A375 (cell line): ENCODE results near the genes TMEM191B and PRODH.

DNA sequence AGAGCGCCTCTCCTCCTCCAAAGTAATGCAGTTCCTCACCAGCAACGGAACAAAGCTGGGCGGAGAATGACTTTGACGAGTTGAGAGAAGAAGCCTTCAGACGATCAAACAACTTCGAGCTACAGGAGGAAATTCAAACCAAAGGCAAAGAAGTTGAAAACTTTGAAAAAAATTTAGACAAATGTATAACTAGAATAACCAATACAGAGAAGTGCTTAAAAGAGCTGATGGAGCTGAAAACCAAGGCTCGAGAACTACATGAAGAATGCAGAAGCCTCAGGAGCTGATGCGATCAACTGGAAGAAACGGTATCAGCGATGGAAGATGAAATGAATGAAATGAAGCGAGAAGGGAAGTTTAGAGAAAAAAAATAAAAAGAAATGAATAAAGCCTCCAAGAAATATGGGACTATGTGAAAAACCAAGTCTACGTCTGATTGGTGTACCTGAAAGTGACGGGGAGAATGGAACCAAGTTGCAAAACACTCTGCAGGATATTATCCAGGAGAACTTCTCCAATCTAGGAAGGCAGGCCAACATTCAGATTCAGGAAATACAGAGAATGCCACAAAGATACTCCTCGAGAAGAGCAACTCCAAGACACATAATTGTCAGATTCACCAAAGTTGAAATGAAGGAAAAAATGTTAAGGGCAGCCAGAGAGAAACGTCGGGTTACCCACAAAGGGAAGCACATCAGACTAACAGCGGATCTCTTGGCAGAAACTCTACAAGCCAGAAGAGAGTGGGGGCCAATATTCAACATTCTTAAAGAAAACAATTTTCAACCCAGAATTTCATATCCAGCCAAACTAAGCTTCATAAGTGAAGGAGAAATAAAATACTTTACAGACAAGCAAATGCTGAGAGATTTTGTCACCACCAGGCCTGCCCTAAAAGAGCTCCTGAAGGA is 69.1 kb upstream of the CCT8L2 start:
- RAMPAGE, long total RNA = no peak

GRCh38 chr22:17228632-17229402 is 9.6 kb upstream of the ADA2 start:
- RAMPAGE, long total RNA = no peak

DNA sequence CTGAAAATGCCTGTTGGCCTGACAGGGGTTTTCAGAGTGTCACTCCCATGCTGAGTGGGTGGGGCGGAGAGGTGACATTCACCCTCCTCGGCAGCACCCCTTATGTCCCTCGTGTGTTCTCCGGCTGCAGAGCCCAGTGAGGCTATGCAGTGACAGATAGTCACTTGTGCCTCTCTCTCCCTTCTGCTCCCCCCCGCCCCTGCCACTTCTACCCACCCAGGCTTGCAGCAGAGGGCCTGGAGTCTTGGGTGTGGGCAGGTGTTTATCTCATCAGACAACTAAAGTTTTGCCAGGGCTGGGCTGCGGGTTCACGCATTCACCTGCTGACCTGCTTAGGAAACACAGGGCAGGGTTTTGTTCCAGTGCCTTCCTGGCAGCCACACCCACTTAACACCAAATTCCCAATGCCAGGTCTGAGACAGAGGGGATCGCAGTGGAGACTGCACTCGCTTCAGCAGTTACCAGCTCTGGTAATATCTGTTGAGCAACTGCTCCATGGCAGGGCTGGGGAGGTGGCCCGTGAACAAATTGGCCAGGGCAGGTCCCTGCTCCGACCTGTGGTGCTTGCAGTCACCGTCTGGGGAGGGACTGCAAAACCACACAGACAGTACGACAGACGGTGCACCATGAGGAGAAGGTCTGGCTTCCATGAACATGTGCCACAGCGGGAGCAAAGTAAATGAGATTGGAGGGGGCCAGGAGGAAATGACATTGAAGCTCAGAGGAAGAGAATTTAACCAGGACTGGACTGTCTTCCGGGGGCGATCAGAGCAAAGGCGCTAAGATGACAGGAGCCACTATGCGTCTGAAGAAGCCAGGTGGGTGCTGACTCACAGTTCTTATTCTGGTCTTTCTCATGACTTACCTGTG is 50.6 kb upstream of the ADA2 start:
- RAMPAGE, long total RNA = no peak

DNA sequence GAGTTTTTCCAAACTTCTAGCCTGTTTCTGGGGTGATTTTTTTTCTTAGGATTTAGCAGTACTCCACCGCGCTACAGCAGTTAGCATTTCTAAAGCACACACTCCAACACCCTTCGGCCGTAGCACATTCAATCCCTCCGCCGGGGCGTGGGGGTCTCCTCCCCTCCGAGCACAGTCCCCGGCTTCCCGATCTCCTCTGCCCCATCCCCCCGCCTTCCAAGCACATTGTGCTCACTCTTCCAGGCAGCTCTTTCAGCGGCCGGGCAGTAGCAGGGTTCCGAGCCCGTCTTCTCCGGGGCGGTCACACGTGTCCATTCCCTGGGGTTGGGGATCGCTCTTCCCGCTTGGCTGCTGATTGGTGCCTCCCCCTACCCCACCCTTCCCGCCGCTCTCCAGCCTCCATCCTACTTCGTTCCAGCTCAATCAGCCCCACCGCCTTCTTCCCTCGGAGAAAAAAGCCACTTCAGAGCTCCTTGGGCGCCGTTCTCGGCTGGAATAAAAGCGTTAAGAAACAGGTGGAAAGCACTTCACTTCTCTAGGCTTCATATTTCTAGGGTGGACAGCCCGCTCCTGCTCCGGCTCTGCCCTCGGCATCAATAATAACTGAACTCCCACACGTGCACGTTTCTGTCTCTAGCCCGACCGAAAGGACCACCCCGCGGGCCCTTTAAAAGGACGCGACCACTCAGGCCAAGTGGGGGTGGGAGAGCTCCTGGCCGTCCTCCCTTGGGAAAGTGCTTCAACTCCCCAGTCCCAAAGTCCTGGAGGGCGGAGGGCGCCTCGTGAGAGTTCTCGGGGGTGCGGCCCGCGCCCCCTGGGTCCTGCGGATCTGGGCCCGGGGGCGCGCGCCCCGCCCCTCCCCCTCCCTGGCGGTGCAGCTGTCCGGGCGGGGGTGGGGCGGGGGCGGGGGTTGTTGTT is 539 bp upstream of the CECR2 start:
- RAMPAGE, long total RNA = no peak

DNA sequence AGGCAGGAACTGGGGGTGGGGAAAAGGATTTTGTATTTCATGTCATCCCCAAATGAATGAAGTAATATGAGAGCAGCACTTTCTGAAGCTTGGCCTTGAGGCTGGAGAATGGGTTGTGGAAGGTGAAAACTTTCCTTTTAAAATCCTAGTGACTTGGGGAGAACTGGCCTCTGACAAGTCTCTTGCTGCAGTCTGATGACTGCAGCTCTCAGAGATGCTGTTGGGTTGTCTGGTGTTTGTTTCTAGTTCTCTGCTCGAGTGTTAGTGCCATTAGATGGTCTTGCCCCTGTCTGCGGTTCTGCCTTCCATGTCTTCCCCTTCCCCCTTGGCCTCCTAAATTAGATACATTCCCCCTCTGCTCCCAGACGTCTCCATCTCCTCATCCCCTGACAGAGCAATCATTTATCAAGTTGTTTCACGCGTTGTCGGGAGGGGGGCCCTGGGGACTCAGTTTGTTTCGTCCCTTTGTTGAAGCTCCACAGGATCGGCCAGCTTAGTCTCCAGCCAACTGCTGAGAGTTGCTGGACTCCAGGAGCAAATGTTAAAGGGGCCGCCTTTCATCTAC is 67.7 kb downstream of the CECR2 start:
- RAMPAGE, long total RNA = no peak

DNA sequence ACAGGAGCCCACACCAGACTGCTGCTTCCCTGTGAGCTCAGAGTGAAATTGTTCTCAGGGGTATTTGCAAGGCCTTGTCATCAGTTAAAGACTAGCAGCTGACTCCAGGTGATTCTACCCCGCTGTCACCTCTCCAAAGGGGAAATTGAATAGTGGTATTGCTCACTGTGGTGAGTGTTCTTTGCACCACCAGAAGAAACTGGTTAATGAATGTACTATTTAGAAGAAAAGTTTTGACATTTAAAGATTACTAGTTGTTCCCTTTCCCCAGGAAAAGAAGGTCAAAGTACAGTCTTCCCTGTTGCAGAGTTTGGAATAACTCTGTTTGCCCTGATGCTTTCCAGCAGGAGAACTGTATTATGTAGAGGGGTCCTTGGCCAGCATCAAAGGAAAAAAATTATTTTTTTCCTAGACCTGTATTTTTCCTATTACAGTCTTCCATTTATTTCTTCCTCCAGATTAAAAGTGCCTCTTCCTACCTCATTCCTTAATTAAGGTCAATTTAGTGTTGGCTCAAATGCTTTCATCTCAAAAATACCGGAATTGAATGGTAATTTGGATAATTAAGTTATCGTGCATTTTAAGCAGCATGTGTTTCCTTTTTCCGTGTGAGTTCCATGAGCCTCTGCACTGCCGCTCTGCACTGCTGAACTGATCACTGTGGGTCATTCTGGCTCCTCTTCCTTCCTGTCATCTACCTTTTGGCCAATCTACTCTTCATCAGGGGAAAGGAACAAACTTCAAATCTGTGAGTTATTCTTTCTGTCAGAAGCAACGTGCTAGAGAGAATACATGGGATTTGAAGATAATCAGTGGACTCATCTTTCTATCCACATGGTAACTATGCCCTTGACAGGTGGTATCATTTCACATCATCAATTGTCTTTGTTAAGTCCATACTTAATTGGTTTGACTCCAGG is 41.6 kb downstream of the BID start:
- RAMPAGE, long total RNA = no peak

- RAMPAGE, long total RNA = no peak
Measured at GRCh38 chr22:17779102-17779950, 5.1 kb upstream of the BID start.

DNA sequence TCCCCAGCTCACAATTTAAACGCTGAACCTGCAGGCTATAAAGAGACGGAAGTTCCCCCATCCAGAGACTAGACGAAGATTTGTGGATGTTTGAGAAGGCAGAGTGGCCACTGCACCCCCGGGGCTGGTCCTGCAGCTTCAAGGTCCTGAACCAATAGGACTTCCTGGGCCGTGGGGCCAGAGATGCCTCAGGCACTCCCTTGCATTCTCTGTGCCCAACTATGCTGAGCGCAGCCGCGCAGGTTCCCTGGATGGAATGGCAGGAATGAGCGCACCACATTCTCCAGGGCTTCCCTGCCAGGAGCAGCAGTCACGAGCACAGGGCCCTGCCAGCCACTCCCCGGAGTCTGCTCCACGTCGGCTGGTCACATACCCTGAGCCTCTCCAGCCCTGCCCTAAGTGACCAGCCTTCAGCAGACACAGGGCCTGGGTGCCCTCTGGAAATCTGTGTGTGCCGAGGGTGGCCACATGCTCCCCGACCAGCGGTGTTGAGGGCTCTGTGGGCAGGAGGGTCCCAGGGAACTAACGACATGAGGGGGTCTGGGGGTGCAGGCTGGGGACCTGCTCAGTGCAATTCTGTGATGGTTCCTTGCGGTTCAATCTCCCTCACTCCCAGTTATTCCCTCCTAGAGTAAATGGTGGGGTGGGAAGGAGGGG is 33.8 kb upstream of the BID start:
- RAMPAGE, long total RNA = no peak

DNA sequence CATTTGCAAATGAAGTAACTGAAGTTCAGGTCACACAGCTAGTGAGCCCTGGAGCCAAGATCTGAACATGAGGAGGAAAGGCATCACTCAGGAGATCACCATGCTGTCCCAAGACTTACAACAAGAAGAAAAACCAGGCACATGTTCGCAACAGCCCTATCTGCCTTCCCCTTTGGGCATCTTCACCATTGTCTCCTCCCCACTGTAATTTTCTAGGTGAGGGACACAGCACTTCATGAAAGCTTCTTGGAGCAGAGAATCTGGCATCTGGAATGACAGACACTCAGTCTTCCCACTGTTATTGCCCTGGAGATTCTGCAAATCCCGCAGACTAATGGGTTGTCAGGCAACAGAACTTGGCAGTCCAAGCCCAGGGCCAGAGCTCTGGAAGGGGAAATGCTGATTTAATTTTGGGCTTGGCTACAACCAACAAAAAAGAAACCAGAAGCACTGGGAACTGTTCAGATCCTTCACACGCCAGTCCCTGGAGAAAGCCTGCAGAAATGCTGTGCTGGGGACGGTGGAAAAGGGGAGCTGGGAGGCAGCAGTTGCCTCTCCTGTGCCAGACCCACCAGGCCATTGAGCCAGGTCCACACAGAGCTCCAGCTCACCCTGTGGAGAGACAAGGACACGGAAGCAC is 71.5 kb upstream of the BID start:
- RAMPAGE, long total RNA = no peak

- RAMPAGE, long total RNA = no peak
Measured at GRCh38 chr22:17869596-17870186, 95.4 kb upstream of the BID start.

DNA sequence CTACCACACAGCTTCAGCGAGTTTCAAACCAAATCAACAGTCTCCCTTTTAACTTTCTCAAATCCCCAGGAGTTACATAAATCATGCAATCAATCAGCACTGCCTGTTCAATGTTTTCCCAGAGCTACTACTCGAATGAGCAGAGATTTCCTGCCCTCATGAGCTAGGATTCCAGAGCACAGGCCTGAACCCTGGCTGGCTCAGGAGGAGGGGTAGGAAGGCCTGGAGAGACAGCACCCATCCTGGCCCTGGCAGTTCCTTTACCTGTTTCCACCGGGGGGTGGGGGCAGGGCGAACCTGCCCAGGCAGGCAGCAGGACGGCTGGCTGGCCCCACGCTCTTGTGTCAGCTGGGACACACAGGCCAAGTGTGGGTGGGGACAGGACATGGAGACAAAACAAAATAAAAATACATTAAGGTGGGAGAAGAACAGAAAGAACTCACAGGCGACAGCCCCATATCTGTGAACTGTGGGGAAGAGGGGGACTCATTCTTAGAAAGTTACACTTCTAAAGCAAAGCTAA is 109.8 kb upstream of the BID start:
- RAMPAGE, long total RNA = no peak

DNA sequence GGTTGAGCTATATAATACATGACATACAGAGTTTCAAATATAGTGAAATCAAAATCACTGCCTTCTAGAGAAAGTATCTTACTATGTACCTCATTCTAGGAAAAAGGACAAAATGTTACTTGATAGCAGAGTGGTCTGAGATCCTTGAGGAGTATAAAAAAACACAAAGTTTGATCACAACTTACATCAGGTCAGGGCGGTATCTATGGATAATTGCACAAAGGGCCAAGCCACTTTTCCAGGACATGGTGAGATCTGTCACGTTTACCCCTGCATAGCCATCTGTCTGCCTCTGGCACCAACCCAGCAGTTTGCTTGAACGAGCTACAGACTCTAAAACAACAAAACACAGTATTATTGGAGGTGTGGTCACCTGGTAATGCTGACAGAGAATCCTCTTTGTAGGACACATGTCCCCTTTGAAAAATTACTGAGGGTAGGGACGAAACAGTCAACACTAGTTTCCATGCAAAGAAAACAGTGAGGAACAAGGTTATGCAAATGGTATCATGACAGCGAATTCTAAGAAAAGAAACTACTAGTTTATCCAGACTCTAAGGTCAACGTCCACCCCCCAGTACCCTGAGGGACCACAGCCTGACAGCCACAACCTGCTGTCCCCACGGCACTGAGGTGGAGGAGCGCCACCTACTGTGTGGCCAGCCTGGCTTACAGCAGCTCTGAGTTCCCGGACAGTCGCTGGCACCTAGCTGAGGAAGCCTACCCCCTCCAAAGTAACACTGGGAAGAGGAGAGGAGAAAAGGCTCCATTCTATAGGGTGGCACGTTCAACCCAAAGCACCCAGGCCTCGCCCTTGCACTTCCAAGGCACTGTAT is 117.2 kb upstream of the BID start:
- RAMPAGE, long total RNA = no peak

DNA sequence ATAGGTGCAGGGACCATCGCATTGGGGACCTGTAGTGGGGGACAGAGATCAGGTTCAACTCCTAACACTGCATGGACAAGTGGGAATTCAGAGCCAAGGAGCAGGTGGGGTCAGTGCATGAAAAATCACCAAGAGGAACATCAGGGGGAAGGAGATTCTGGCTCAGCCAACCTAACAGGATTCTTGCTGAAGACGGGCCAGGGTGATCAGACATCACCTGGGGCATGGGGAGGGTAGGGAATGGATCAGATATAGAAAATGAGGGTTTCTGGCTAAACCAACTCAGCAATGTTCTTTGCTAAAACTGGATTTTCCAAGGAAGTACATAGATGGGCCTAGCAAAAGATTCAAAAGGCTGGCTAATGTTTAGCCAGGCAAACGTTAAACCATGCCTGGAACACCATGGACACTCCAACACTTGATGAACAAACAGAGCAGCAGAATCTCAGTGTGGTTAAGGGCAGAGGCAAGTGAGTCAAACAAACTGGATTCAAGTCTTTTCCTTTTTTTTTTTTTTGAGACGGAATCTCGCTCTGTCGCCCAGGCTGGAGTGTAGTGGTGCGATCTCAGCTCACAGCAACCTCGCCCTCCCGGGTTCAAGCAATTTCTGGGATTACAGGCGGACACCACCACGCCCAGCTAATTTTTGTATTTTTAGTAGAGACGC is 70.0 kb downstream of the MICAL3 start:
- RAMPAGE, long total RNA = no peak

- RAMPAGE, long total RNA = no peak
Measured at GRCh38 chr22:17983146-17983840, 41.1 kb downstream of the MICAL3 start.

DNA sequence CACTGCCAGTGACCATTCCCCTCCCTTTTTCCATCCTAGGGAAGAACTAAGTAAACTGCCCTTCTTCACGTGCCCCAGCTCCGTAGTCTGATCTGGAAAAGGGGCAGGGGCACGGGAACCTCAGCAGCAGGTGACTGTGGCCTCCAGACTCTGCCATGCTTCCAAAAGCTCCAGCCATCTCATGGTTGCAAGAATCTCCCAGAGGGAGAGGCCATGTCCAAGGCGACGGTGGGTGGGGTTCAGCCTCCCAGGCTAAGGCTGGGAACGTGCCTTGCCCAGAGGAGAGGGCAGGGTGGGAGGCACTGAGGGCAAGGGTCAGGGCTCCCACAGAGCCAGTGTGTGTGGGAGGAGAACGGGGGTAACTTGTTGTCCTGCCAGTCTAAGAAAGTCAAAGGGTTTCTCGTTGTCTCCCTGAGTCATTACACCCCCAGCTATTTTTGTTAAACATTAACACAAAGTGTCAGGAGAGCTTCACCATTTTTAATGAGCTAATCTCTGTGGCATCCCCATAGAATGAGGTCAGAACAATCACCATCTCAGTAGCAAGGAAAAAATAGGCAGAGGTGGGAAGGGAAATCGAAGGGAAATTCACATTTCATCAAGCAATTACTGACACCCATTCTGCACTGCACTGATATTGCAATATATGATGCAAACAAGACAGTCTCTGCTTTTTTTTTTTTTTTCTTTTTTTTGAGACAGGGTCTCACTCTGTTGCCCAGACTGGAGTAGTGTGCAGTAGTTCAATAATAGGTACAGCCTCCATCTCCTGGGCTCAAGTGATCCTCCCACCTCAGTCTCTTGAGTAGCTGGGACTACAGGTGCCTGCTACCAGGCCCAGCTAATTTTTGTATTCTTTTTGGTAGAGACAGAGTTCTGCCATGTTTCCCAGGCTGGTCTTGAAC is 16.5 kb upstream of the PEX26 start:
- RAMPAGE, long total RNA = no peak

- RAMPAGE, long total RNA = no peak
Measured at GRCh38 chr22:18104575-18105017, 6.0 kb upstream of the TUBA8 start.

- RAMPAGE, long total RNA = no peak
Measured at GRCh38 chr22:18527384-18527836, at the start of gene TMEM191B. TSS of gene TMEM191B (plus strand) at chr22:18527802.

DNA sequence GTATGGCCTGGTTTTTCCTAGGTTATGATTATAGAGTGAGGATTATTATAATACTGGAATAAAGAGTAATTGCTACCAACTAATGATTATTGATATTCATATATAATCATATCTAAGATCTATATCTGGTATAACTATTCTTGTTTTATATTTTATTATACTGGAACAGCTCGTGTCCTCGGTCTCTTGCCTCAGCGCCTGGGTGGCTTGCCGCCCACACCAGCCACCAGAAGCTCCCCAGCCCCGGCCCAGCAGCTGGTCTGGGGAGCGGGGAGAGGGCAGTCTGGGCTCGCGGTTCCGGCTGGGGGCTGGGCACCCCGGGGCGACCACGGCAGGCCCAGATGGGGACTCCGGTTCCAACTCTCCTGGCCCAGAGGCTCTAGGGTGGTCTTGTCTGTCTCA is 670 bp upstream of the DGCR6 start:
- RAMPAGE, long total RNA = no peak

- RAMPAGE, long total RNA = no peak
Measured at GRCh38 chr22:18936000-18936511, at the start of gene PRODH. TSS of gene PRODH (minus strand) at chr22:18936293.

DNA sequence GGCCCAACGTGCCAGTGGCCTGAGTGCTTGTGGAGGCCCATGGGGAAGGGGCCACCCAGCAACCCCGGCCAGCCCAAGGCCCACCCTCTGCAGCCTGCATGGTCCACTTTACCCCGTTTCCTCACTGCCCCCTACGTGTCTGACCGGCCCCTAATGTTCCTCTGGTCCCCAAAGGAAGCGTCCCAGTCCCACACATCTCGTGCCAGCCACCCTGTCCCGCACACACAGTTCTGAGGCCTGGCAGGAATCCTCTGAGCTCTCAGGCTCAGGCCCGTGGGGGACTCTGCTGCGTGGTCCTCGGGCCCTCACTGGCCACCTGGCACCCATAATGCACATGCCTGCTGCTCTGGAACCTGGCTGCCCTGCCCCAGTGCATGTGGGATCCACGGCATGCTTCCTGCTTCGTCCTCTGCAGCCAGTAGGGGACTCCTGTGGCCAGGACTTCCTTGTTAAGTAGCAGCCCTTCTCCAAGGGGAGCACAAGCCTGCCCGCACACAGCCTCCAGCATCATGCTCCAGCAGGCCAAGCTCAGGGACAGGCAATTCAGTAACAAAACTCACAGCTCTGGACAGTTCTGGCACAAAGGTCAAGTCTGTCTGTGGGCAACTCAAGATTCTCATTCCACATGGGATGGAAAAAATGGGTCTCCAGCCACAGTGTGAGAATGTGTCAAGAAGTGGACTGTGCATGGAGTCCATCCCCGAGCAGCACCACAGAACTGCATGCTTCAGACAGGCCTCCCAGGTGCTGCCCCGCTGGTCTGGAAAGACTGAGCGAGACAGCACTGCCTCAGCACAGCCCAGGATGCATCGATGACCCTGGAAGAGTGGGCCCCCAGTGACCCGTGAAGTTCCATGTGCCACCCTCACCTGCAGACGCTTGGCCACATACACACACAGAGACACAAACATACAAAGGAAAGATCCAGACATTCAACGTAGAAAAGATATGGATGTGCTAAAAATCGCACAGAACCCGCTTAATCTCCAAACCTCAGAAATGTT is 85.2 kb downstream of the DGCR2 start:
- RAMPAGE, long total RNA = no peak